Cardiac atrium fibroblast (primary cell): ENCODE data around the gene TOR1A.

DNA sequence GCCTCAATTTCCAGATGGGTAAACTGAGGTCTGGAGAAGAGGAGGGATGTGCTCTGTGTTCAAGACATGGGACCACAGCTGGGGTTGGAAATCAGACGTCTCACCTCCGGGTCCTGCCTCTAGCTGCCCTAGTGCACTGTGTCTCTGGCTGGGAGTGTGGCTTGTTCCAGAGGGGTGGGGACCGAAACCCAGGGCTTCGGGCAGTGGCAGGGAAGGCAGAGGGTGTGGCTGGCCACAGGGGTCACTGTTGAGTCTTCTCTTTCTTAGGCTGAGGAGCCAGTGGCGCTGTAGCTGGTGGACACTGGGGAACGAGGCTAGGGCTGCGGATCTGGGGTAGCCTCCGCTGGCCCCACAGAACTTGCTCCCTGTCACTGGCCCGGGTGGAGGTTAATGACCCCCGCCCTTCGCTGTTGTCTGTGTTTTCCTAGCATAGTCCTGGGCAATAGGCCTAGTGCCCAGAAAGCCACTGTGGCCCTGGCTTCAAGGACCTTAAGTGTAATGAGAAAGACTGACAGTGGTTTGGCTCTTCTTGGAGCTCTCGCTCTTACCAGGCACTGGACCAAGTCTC lies 4.6 kb upstream of the IER5L start:
- RAMPAGE, long total RNA, result no peak

- RAMPAGE, long total RNA, result no peak
Measured at GRCh38 chr9:129193533-129194163, 15.6 kb upstream of the IER5L start.

DNA sequence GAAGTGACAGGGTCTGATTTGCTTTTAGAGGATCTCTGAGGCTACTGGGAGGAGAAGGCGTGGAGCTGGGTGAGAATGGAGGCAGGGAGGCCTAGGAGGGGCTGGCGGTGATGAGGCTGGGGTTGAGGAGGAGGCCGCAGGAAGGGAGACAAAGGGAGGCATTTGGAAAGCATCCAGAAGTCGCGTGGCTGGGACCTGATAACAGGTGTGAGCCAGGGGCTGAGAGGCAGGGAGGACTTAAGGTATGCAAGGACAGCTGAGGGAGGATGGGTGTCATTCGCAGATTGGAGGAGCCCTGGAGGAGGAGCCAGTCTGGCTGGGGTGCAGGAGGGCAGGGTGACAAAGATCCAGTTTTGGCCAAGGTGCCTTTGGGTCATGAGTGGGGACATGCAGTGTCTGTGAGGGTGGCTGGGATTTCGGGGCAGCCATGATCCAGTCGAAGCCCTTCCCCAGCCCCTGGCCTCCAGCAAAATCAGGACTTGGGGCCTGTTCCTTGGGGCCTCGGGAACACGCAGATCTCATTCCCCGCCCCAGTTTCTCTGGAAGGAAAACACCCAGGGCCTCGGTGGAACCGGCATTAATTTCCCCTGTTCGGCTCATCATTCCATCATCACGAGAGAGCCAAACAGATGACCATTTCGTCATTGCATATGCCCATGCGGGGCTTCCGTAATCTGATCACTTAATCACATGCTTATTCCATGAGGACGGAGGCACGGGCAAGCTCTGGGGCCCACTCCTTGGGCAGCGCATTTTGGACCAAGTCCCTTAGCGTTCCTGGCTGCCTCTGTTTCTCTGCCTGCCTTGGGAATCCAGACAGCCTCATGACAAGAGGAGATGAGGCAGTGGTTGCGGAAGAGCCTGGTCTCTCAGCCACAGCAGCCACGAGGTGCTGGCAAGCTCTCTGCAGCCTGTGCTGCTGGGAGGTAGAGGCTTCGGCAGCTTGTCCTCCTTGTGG lies 64.7 kb upstream of the IER5L start:
- RAMPAGE, long total RNA, result no peak

GRCh38 chr9:129332154-129332543 lies 154.1 kb upstream of the IER5L start:
- RAMPAGE, long total RNA, result no peak

GRCh38 chr9:129339157-129339672 lies 161.2 kb upstream of the IER5L start:
- RAMPAGE, long total RNA, result no peak

GRCh38 chr9:129351004-129351706 lies 173.1 kb upstream of the IER5L start:
- RAMPAGE, long total RNA, result no peak

- RAMPAGE, long total RNA, result no peak
Measured at GRCh38 chr9:129383494-129384391, 205.7 kb upstream of the IER5L start.

DNA sequence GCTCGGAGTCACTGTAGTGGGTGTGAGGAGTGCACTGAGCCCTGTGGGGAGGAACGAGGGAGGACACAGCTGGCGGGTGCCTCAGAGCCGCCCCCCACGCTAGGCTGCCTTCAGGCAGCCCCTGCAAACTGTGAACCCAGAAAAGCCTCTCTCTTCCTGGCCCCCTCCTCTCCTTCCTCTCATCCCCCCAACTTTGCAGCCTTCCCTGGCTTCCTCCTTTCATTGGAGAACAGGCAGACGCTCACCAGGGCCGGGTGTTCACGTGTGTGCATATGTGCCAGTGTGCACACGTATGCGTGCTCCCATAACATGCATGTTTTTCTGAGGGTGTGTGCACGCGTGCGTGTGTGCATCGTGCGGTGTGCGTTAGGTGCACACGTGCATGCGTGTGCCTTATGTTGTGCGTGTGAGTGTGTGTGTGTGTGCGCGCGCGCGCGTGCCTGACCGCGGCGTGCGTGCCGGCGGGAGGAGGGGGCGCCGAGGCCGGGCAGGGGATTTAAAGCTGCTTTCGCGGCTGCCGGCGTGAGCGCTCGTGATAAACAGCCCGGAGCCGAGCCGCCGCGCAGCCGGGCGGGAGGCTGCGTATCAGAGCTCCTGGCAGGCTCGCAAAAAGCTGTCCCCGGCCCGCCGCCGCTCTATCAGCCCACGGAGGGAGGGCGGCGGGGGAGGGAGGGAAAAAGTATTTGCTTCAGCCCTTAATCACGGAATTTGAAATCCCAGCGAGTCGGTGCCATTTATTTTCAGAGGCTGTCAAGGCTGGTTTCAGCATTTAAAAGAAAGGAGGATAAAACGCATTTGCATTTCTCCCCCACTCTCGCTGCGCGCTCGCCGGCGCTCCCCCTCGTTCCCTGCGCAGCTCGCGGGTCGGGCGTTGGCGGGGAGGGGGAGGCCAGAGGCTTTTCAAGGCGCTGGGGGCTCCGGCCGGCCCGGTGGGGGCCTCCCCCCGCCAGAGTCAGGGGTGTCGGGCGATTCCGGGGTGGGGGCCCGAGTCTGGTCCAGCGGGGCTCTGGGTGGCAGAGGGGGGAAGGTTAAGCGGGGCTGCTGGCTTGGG lies 184.0 kb downstream of the C9orf50 start:
- RAMPAGE, long total RNA, result no peak

- RAMPAGE, long total RNA, result no peak
Measured at GRCh38 chr9:129442020-129442419, 178.9 kb downstream of the C9orf50 start.

DNA sequence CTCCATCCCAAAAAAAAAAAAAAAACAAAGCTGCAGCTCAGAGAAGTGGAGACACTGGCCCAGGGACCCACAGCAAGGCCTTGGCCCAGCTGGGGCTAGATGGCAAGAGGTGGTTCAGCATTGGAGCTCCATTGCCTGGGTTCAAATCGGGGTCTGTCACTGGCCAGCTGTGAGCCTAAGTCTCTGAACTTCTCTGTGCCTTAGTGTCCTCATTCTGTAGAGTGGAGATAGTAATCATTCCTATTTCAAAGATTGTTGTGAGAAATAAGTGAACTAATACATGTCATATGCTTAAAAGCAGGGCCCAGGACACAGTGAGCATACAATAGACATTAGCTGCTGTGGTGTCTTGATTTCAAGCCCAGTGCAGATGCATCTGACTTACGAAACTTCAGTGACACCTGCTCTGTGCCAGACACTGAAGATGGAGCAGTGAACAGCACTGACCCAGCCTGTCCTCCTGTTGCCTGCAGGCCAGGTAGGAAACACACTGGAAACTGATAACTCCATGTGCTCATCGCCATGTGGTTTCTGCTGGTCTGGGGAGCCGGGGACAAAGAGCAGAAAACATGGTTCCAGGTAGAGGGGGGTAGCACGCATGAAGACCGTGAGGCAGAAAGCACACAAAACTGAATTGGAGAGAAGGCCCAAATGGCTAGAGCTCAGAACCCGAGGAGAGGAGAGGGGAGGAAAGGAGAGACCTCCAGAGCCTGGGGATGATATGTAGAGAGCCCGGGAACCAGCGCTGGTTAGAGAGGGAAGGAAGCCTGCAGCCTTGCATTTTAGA lies 127.6 kb downstream of the C9orf50 start:
- RAMPAGE, long total RNA, result no peak

GRCh38 chr9:129496326-129496531 lies 124.7 kb downstream of the C9orf50 start:
- RAMPAGE, long total RNA, result no peak

GRCh38 chr9:129549574-129550804 lies 70.9 kb downstream of the C9orf50 start:
- RAMPAGE, long total RNA, result no peak

- RAMPAGE, long total RNA, result no peak
Measured at GRCh38 chr9:129607486-129608074, 13.3 kb downstream of the C9orf50 start.

- RAMPAGE, long total RNA, result no peak
Measured at GRCh38 chr9:129664542-129665116, 818 bp upstream of the PRRX2 start.

DNA sequence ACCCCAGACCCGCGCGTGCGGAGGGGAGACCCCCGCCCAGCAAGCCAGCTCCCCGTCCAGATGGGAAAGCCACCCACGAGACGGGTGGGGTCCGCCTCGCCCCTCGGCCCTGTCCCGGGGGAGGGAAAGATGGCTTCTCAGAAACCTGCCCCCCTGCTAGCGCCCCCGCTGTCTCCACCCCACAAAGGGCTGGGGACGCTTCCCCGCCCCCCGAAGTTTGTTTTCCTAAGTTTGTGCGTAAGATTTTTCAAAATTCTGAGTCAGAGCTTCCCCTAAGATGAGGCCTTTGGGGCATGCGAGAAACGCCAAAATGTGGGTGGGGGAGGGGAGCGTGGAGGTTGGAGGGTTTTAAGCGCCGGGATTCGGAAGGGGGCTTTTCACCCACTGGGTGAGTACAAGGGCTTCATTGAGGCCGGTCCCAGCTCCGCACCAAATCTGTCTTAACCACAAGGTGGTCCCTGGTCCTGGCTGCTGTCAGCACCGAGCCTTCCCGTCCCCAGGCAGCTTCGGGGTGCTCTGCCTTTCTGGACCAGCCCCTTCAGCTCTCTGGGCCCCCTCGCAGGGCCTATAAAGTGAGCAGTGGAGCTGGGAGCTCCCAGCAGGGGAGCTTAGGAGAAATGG lies 32.3 kb downstream of the PRRX2 start:
- RAMPAGE, long total RNA, result no peak

DNA sequence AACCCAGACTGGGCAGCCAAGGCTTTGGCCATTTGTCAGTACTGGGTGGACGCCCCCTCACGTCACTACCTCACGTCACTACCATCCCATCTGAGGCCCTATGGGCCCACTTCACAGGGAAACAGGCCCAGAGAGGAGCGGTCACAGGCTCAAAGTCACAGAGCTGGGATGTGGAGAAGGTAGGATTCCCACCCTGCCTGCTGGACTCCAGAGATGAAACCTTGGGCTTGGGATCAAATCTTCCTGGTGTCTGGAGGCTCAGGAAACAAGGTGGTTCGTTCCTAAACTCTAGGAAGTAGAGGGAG lies 33.1 kb downstream of the PRRX2 start:
- RAMPAGE, long total RNA, result no peak

DNA sequence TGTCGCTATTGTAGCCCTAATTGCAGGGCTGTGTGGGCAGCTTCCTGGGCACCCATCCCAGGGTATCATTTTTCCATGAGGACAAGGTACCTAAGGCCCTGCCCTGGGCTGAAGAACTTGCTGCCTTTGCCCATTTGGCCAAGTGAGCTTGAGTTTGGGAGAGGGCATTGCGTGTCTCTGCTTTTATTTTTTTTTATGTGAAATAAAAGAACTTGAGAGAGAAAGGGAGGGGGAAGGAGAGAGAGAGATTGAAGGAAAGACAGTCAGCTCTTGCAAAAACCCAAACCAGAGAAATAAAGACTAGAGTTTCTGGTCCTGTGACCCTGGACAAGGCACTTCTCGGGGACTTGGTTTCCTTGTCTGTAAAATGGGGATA lies 26.7 kb downstream of the PTGES start:
- RAMPAGE, long total RNA, result no peak

- RAMPAGE, long total RNA, result no peak
Measured at GRCh38 chr9:129726582-129727169, 26.2 kb downstream of the PTGES start.

- RAMPAGE, long total RNA, result no peak
Measured at GRCh38 chr9:129806988-129807573, 4.1 kb downstream of the TOR1B start.

GRCh38 chr9:129823714-129824511 lies at the start of gene TOR1A:
TSS of gene TOR1A (minus strand) at chr9:129824136.
- RAMPAGE, long total RNA, result start-site peak on the minus strand at chr9:129824100-129824136, 239 and 99 reads in 2 replicates